Bile duct (tissue), 1 donor: Measurements from ENCODE around the genes CDH7 and DOK6.

GRCh38 chr18:62425413-62426217 is 97.2 kb upstream of the ZCCHC2 start:
- PRO-cap: unidirectional peak, minus-strand start at chr18:62425731

DNA sequence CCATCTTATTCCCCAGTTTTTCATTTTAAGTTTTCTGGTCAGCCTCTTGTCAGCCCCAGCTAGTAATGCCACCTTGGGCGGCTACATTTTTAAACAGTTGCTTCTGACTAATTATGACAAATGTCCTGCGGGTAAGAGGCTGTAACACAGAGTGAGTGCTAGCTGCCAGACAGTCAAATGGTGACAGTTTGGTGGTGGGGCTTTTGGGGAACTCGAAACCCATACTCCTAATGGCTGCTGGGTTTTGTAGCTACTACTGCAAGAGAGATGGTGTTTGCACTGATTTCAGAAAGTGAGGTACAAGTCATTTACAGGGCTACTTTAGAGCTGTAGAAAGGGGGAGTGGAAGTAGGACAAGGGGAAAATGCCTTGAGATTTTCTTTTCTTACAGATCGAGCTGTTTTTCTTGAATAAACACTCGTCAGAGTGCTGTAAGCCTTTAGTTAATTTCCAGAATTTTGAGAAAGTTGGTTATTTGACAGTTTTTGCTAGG is 48.3 kb downstream of the ZCCHC2 start:
- PRO-cap: no peak

GRCh38 chr18:62584156-62584488 is 61.3 kb downstream of the ZCCHC2 start:
- PRO-cap: no peak

DNA sequence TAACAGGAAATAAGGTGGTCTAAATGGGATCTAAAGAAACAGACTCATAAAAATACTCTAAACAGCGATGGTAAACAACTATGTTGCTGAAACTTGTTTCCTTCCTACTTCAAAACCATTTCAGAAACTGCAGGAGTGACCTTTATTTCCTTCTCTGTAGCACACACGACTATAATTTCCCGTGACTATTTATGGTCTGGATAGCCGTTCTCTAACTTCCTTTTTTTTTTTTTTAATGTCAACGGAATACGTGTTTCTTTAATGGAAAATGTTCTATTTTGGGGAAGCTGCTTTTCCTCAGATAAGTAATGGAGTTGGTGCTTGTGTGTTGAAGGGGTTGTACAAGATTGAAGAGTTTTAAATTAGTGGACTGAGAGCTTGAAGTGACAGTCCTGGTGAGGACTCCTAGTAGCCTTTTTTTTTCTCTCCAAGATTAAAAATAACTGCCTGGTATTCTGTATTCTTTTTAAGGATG is 224.1 kb downstream of the PHLPP1 start:
- PRO-cap: no peak

- PRO-cap: no peak
Measured at GRCh38 chr18:62991793-62992427, 276.6 kb downstream of the PHLPP1 start.

DNA sequence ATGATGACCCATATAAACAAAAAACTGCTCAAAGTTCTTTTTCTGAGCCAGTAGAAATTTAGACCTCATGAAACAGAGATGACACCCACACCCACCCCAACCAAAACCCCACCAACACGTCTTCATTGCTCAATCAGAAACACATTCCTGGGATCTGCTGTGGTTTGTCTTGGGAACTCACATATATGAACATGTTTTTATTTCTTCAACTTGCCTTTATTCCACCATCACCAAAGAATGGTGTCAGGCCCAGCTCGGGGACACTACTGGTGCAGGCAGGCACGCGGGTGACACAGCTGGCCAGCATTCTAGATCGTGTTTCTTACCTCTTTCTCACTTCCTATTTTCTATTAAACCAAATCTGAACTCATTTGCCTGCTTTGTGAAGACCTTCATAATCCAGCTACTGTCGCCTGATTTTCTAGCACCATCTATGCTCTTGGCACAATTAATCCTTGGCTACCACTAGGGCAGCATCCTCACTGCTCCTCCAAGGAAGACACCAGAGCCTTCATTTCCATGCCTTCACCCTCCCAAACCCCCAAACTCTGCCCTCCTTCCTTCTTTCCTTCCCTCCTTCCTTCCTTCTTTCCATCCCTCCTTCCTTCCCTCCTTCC is 157.2 kb downstream of the BCL2 start:
- PRO-cap: no peak

DNA sequence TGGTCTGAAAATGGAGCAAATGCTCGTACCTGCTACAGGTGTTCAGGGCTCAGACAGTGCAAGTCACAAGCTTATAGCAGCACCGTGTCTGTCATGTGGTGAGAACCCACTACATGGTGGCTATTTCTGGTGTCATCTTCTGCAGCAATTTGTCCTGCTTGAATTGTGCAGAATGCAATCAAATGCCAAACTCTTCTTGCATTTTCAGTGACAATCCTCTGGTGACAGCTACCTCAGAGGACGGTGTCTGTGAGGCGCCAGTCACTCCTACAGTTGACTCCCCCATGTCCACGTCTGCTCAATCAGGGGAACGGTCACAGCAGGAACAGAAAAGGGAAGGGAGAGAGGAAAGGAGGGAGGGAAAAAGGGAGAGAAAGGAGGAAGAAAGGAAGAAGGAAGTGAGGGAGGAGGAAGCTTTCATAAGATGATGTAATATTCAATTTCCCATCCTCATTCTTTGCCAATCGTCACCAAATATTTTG is 122.2 kb downstream of the BCL2 start:
- PRO-cap: no peak

DNA sequence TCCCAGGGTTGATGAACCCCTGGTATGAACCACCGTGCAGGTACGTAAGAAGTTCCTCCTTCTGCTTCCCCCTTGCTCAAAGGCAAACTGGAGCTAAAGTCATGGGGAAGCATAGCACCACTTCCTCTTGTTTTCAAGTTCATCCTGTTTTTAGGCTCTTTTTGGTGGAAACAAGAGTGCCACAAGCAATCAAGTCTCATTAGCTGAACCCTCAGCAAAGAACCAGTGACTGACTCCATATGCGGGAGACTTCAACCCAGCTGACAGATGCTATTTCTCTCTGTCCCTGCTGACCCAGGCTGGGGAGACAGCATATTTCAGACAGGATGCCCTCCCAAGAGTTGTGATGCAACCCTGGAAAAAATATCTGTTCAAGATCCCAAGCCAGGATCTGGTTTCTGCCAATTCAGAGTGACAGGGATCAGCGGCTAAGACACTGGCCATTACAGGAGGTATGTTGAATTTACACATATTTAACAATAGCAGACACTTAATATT is 47.6 kb downstream of the BCL2 start:
- PRO-cap: unidirectional peak, plus-strand start at position 404 of the sequence

GRCh38 chr18:63284023-63284863 is 35.3 kb downstream of the BCL2 start:
- PRO-cap: no peak

DNA sequence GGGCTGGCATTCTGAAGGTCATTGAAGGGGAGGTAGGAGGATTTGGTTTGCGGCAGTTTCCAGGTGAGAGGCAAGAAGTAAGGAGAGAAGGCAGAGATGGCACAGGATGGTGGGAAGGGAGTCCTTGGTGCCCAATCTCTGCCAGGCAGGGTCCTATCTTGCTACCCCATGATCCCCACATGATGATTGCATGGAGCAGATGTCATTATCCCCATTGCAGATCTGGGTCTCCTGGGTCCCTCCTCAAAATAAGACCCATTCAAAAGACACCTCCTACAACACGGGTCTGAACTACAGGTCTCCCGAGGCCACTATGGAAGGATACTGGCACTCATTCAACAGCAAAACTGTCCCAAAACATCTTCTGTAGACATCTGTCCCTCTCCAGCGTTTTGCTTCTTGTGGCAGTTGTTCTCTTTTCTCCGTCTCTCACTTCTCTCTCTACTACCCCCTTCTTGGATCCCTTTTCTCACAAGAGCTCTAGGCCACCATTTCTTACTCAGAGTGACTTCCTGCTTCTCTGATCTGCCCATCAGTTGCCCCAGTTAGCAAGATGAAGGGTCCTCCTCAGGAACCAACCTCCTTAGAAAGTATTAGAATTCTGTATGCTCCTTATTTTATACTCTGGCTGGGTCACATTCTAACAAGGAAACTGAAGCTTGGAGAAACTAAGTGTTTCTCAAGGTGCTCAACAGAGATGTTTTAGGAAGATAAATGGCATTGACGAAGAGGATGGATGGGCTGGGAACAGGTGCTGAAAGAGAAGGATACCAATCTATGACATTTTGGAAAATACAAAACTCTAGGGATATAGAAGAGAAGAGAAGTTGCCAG is 32.7 kb downstream of the BCL2 start:
- PRO-cap: no peak

DNA sequence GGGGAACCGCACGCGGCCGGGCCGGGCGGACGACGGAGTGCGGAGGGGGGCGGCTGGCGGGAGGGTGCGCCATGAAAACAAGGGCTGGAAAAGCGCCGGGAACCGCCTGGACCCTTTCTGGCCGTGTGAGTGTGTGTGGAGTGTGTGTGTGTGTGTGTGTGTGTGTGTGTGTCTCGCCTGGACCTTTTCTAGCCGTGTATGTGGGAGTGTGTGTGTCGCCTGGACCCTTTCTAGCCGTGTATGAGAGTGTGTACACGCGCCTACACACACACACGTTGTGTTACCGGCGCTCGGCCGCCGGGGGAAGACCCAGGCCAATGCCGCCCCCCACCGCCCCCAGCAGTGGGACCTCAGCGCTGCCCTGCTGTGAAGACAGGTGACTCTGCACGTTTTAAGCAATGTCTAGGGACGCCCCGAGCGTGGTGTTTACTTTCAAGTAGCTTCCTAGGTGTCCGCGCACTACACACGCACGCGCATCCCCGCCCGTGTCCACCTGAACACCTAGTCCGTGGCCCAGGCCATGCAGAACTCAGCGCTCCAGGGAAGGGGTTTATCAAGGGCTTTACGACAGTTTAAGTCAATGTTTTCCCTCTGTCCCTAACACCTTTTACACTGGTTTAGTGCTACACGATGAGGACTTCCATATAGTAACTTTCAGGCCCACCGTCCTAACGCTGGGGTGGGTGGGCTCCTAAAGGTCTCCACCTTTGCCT is 1.2 kb upstream of the BCL2 start:
- PRO-cap: unidirectional peak, minus-strand start at position 491 of the sequence

GRCh38 chr18:63588543-63589482 is 1.7 kb downstream of the SERPINB13 start:
- PRO-cap: no peak

GRCh38 chr18:65750130-65751323 is at the start of gene CDH7:
Gene CDH7, plus strand, starts transcription at chr18:65751012.
- PRO-cap: no peak

- PRO-cap: no peak
Measured at GRCh38 chr18:65751324-65751733, 517 bp downstream of the CDH7 start.

DNA sequence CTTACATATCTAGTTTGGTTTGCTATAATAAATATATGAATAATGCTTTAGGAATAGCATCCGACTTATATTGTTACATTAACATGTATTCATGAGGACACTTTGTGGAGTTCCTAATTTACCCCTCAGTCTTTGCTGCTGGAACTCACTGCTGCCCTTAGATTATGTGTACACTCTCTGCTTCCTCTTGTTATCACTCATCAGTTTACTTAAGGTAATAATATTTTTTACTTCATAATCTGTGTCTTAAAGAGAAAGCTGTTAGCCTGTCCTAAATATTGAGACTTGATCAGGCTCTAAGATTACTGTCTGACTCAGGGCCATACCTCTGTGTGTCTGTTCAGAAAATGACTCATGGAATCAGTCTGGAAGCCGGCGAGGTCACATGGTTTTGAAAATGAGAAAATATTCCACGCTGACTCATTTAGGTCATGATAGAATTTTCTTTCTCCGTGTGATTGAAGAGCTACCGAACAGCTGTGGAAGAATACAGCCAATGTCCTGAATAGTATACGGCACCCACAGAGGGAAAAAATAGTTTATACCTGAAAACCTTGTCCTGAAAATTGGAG is 156.5 kb downstream of the DSEL start:
- PRO-cap: no peak

- PRO-cap: no peak
Measured at GRCh38 chr18:68838351-68838978, 40.6 kb downstream of the CCDC102B start.

DNA sequence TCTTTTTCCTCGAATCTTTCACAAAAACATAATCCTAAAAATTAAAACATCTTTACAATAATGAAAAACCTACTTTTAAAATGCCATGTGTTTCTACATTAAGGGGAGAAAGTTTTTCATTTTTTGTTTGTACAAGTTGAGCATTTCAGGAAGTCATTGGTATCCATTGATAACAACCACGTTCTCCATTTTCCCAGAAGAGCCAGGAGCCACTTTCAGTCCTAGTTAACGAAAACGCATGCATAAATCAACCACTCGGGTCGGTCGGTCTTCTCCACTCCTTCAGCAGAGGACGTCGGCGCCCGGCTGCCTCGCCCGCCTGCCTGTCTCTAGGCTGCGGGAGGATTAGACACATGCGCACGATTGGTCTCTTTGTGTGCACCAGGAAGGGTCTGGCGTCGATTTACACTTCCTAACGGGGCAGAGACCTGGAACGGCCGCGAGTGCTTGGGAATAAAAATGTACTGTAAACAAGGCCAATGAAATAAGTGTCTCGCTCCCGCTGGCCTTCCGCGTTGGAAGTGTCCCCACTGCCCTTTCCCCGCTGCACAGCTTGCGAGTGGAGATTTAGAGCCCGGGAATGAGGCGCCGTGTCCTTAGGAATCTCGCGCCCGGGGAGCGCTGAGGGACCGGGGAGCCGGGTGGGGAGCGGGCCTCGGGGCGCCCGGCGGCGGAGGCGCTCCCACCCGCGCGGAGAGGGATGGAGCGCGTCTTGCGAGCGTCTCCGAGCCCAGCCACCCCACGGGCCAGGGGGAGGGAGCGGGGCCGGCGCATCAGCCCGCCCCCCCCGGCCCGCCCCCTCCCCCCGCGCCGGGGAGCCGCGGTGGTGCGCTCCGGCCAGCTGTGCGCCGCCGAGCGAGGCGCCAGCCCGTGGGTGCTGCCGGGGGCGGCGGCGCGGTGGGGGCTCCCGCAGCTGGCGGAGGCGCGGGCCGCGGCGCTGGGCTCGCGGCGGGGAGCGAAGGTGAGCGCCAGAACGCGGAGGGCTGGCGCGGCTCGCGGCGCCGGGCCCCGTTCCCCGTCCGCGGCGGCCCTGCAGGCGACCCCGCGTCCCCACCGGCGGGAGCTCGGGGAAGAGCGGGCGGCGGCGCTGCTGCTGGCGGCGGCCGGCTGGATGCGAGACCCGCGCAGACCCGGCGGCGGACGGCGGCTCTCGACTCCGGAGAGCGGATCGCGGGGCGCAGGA is at the start of gene DOK6:
TSS of gene DOK6 (plus strand) at position 844 of the 1,183 bp plus-strand sequence.
- PRO-cap: unidirectional peak, plus-strand start at position 254 of the sequence; bidirectional peak, plus-strand start at position 408 of the sequence, minus-strand start at position 347 of the sequence; bidirectional peak, plus-strand start at position 844 of the sequence, minus-strand start at position 743 of the sequence

GRCh38 chr18:69956479-69957350 is 9.0 kb upstream of the CD226 start:
- PRO-cap: unidirectional peak, minus-strand start at chr18:69957181

GRCh38 chr18:70377814-70378305 is 89.0 kb downstream of the SOCS6 start:
- PRO-cap: no peak

- PRO-cap: no peak
Measured at GRCh38 chr18:70431235-70431434, 142.3 kb downstream of the SOCS6 start.